REH cell (cell line): ENCODE measurements around a stretch of chr6.

DNA sequence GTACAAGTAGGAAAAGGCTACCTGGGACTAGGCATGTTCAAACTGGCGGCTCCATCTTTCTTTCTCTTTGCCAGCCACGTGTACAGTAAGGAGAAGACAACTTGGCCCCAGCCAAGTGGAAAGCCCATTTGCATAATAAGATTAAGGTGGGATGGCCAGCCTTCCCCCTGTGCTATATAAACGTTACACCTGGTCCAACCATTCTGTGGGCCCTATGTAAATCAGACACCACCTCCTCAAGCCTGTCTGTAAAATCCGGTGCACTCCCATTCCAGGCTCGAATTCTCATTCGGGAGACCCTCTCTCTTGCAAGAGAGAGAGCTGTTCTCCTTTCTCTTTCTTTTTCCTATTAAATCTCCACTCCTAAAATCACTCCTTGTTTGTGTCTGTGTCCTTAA lies 27.2 kb upstream of the SLC2A12 start:
- PRO-cap, result no peak

GRCh38 chr6:134166281-134166670 lies 113.9 kb upstream of the SLC2A12 start:
- PRO-cap, result no peak

DNA sequence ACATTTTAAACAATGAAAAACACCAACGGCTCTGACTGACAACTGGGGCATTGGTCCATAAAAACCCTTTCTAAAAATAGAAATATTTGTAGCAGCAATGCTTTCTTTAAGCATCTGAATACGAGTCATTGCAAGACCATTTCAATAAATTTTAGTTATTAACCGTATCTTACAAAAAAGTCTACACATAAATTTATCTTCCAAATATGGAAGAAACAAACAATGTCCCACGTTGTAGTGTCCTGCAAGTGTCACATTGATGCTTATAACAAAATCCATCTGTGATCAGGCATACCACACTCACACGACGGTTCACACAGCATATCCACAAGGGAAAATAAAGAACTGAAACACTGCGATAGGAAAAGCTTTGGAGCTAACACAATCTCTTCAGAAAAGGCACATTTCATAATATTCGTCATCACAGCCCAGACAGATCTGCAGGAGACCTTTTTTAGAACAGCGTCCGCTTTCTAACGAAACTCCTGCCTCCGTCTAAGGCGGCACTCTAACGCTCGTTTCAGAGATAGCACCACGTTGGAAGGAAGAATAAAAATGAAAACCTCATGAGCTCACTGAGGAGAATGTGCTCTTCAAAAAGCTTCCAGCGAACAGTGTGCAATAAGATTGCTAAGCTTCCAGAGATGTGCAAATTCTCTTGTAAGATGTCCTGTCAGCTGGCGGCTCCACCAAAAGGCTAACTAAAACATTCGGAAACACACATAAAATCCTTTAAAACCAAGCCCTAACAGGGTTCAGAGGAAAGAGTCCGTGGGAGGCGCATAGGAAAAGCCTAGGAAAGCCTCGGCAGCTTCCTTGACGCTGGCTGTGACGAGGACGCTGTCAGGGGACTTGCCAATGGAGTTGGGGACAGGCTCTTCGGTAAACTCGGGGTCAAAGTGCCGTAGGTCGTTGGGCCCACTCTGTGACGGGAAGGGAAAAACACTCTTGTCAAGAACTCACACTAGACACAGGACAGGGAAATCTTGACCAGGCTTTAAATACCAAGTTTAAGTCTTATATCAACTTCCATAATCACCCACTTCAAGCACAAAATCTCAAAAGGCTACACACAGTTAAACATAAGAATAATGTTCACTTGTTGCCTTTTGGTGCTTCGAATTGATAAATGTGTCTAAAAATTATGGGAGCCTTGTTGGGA lies 117.5 kb upstream of the SLC2A12 start:
- PRO-cap, result no peak

GRCh38 chr6:134347749-134349030 lies 30.3 kb upstream of the SGK1 start:
- PRO-cap, result no peak

- PRO-cap, result bidirectional peak, plus-strand start at chr6:134415071, minus-strand start at chr6:134414915
Observed at GRCh38 chr6:134414684-134415459, 97.0 kb upstream of the SGK1 start.

GRCh38 chr6:134435988-134436987 lies 118.4 kb upstream of the SGK1 start:
- PRO-cap, result no peak

DNA sequence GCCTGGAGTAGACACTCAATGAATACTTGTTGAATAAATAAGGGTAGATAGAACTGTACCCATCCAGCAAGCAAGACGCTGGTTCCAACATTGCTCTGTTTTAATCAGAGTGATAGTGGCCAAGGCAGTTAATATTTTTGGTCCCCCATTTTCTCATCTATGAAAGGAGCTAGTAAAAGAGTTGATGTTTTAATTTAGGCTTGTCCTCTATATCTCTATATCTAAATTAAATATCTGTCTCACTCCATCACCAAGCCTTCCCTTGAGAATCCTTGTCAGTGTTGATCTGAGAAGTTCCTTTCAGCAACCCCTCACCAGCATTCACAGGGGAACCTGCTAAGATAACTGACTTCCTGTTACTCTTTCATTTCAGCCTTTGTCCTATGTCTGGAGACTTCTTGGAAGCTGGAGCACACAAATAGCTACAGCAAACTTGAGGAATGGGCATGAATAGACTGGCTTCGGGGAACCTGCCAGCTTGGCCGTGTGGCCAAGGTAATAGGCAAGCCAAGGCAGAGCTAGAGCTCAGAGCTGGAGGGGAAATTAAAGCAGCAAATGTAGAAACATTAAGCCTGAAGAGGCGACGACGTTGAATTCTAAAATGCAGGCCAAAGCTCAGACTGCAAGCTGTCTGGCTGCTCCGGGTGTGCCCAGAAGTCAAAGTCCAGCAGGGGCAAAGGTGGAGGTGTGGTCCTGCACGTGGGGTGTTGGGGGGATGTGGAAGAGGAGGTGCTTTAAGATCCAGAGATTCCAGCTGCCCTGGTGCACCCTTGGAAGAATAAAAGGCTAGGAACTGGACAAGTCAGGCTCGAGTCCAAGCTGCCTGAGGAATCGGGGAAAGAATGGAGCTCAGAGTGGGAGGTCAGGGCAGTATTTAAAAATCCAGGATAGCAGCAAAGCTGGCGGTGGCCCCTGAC lies 184.8 kb upstream of the SGK1 start:
- PRO-cap, result bidirectional peak, plus-strand start at position 379 of the sequence, minus-strand start at position 288 of the sequence

DNA sequence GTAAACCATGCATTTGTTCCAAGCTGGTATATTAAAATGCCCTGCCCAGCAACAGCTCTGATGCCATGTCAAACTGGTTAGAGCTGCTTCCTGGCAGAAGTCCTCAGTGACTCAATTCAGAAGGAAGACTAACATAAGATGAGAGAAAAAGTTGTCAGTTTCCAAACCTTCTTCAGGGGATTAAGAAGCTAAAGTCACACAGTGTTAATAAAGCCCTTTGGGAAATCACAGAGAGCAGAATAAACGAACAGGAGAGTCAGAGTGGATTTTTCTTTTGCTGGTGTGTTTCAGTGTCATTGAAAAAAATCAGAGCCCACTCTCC lies 304.1 kb upstream of the SGK1 start:
- PRO-cap, result no peak

DNA sequence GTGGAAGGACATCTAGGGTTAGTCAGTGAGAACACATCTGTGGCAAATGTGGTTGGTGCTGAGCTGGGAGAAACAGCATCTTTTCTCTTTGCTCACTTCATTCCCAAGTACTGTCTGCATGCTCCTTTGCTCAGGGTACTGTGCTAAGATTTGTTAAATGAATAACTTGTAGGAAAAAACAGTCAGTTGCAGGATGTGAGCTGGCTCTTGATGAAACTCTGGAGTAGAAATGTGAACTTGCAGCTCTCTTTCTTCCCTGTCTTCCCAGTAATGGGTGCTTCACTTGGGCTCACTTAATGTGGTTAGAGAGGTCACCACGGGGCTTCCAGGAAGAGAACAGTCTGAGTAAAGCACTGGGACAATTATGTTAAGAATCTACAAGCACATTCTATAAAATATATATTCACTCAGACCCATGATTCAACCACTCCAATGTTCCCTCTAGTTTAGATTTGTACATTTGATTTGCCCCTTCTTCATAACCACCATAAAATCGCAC lies 276.6 kb downstream of the ALDH8A1 start:
- PRO-cap, result no peak

- PRO-cap, result no peak
Observed at GRCh38 chr6:134853606-134853959, 96.3 kb downstream of the ALDH8A1 start.

DNA sequence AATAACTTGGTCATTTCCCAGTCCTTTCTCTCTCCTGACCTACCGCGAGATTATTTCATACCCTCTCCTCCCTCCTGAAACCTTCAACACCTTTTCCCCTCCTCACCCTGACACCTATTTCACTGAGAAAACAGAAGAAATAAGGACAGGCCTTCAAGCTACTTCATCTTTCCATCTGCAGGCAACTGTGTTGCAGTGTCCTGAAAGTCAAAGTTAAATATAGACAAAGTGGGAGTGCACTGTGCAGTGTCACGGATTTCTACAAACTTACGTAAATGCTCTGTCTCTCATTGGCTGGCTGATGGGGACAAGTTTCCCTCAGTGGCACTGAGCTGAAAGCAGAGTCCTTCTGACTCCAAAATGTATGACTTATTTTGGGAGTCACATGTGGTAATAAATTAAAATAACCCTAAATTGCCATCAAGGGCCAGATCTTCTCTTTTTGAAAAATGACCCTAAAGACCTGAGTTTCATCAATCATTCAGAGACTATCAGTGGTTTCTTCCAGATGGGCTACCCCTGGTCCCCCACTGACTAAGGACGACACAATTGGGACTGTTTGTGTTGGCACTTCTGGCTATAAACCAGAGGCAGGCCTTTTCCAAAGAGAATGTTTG lies 21.7 kb downstream of the ALDH8A1 start:
- PRO-cap, result no peak

GRCh38 chr6:135015145-135015557 lies 39.5 kb downstream of the HBS1L start:
- PRO-cap, result no peak

GRCh38 chr6:135102943-135103397 lies 48.3 kb upstream of the HBS1L start:
- PRO-cap, result unidirectional peak, minus-strand start at chr6:135103056

DNA sequence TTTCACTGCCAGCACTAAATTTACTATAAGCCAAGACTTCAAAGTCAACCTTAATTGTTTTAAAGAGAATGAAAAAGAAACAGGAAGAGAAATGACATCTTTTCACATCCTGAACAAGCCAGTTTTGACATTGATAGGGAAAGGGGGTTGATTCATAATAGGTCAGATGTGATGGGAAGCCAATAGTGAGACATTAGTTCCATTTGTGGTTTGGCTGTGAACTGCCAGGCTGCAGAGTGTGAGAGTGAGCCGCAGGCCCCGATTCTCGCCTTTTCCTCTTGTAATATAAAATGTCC lies 52.6 kb upstream of the MYB start:
- PRO-cap, result no peak

- PRO-cap, result unidirectional peak, plus-strand start at chr6:135185658
Observed at GRCh38 chr6:135185559-135186158, 4.6 kb downstream of the MYB start.

- PRO-cap, result unidirectional peak, plus-strand start at chr6:135212626
Observed at GRCh38 chr6:135212276-135213238, 31.4 kb downstream of the MYB start.

- PRO-cap, result no peak
Observed at GRCh38 chr6:135213956-135215135, 33.2 kb downstream of the MYB start.

- PRO-cap, result no peak
Observed at GRCh38 chr6:135496713-135497175, 796 bp downstream of the AHI1 start.

GRCh38 chr6:135811177-135811560 lies 40.3 kb upstream of the PDE7B start:
- PRO-cap, result no peak

GRCh38 chr6:136077823-136078269 lies 172.3 kb downstream of the MTFR2 start:
- PRO-cap, result no peak